Sigmoid colon (tissue), 4 donors: Measurements from ENCODE around the genes RAB3C, DIMT1 and SHISAL2B.

DNA sequence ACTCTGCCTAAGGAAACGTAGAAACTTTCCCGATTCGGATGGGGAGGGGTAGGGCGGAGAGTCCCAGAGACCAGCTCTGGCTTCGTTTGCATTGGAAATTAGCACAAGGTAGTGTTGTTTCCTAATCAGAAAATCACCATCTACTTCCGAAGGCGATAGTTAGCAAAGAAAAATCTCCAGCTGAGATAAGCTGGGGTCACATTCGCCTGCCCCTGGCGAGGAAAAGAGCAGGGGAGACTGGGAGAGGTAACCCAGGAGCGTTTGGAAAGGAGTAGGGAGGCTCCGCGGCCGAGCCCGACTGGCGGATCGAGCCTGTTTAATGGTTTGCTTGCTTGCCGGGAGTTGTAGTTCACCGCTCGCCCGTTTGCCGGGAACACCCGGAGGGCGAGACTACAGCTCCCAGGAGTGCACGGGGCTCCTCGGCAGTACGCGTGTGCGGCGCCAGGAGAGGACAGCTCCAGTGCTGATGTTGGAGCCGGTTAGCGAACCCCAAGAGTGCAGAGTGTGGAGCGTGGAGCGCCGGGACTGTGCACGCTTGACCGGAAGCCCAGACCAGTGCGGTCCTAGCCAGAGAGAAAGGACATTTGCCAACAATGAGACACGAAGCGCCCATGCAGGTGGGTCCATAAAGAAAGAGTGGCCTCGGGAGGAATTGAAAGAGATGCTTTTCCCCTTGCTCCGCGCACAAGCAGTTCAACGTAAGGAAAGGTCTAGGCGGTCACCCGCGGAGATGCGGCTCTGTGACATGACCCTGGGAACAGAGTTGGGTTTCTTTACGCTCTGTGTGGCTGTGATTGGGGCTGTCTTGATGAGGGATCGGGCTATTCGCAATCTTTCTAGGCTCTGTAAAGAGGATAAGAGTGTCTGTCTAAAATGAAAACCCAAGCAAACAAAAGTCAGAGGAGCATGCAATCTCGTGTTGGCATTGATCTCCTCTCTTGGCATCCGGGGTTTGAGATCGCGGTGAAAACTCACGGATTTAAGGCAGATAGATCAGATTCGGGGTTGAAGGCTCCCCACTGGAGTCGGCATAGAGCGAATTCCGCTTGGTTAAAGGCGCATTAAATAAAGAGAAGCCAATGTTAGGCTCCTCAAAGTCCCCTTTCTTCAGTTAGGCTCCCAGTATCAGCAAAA, at the start of gene RAB3C:
Gene RAB3C (plus strand): TSS at position 460 of the 1,134 bp plus-strand sequence.
- PRO-cap, result no peak
- RAMPAGE, long total RNA, 4 experiments, result start-site peak on the plus strand in 4 of 4 experiments, centred at positions 455 to 498 of the sequence, 17 to 36 reads per replicate

DNA sequence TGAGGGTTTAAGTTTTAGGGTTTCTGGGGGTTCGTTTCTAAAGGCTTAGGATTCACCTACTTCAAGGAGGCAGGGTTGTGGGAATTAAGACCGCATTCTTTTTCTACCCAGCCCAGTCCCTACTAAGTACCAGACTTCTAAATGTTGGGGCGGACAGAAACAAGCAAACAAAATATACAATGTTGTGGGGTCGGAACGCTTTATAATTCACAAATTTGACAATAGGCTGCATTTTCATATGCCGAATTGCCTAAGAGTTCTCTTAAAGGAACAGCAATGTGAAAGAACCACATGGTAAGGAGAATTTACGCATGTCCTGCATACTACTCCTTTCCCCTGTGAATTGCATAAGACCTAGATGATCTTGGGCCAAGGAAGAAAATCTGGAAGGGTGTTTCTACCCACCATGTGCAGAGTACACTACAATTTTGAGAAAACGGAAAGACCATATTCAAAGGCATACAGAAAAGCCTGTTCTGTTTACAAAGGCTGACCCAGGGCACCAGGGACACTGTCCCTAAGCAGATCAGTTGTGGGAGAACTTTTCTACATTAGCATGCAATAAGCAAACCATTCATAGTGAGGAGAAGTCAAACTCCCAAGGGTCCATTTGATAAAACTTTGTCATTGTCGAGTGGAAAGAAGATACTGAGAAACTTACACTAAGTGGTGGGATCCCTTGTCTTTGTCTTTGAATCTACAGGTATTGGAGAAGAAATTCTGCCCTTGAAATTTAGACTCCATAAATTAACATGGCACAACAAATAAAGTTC, 457.4 kb downstream of the RAB3C start:
- PRO-cap, result no peak
- RAMPAGE, long total RNA, 4 experiments, result no peak in any of the 4 experiments

DNA sequence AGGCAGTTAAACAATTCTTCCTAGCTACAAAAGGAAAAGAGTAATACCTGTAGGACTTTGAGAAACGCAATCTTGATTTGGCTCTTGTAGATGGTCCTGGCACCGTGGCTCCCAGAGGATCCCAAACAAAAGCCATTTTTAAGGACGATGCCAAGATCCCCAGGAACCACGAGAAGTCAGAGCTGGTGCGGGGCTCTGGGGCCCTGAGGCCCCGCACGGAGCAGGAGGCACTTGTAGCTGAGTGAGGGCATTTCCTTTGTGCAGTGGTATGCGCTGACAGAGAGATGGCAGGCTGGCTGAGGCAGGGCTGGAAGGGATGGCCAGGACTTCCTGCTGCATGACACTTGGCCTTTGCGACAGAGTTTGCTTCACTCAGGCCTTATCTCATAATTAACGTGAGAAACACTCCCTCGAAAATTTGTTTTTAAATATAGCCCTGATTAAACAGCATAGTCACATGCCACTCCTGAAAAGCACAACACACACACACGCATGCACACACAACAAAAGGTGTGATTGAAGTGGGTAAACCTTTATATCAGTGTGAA, 536.7 kb downstream of the PDE4D start:
- PRO-cap, result no peak
- RAMPAGE, long total RNA, 4 experiments, result no peak in any of the 4 experiments

DNA sequence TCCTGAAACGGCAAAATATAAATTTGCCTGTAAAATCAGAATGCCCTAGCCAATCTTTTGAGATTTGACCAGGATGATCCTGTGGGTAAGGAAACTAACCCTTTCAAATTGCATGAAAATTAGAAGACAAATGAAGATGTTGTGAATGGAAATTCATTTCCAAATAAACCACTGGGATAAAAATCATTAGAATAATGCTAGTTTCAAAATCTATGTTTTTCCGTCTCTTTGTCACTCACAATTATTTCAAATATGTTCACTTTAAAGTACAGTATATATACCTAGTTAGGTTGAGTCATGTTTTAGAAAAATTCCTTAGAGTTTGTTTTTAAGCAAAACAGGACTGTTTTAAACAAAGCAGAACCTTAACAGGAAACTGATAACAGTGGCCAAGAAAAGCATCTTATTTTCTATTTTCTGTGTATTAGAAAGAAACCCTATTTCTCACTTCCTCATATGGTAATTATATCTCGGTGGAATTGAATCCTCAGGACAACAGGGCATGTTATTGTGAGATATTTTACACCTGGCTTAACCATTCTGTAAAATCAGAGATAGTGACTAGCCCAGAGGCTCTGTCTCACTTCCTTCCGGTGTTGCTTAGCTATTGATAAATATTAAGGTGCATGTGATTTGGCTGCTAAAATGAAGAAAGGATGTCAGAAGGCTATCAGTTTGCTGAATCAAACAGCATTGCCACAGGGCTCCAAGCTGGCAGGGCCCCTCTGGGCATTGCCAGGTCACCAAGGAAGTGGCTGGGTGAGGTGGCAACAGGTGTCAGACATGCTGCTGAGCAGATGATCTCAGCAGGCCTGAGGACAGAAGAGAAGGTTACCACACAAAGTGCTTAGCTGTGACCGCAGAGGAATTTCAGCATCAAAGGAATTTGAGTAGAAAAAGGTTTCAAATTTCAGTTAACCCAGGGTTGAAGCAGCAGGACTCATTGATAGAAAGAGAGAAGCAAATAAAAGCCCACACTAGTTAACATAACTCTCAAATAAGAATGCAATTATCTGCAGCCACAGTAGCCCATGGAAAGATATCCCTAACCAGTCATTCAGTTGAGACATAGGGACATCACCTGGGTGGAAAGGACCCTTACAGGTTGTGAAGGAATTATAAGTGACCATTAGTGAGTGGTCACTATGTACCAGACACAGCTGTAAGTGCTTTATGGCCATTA, 330.7 kb downstream of the PDE4D start:
- PRO-cap, result no peak
- RAMPAGE, long total RNA, 4 experiments, result no peak in any of the 4 experiments

GRCh38 chr5:59587199-59587957, 306.1 kb downstream of the PDE4D start:
- PRO-cap, result no peak
- RAMPAGE, long total RNA, 4 experiments, result no peak in any of the 4 experiments

DNA sequence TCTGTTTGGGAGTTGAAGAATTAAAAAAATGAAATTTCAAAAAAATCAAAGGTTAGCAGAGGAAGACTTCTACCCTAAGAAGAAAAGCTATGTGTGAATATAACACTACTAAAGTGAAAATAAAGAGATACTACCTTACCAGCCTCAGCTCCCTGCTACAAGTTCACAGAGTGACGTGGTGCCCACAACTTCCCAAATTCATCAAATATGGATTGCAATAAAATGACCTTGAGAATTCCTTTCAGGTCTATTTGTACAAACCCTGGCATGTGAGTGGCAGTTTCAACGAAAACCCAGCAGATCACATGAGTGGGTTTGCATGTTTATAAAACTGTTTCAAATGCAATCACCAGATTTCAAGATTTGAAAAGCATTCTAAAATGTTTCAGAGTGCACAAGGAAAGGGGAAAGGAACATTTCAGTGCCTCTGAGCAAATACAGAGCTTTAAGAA, 392.1 kb upstream of the PDE4D start:
- PRO-cap, result no peak
- RAMPAGE, long total RNA, 4 experiments, result no peak in any of the 4 experiments

DNA sequence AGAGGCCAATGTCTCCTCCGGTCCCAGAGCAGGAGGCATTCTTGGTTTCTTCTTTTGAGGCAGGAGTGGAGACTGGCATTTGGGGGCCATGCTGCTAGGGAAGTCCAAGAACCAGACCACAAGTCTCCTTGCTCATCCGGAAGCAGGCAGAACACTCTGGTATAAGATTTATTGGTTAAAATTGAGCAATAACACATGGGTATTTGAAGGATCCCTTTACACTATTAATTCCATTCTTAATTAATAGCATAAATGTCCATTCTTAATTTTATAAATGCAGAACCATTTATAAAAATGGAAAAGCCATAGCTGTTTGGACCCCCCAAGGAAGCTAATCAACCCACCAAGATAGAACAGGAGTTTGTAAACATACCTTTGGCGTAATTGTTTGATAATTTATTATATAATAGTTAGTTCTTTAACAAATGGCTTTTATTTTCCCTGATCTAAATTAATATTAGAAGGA, 239.3 kb downstream of the DEPDC1B start:
- PRO-cap, result no peak
- RAMPAGE, long total RNA, 4 experiments, result start-site peak on the minus strand in 1 of 4 experiments, centred at position 140 of the sequence, 14 reads per replicate

DNA sequence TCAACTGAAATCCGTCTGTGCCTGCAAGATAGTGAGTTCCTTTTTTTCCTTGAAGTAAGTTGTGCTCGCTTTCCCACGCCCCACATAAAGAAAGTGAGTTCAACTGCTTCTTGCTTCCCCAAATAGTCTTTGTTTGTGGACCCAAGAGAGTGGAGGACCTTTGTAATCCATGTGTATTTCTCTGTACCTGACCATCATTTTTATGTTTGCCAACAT, 61.7 kb downstream of the SMIM15 start:
- PRO-cap, result no peak
- RAMPAGE, long total RNA, 4 experiments, result no peak in any of the 4 experiments

DNA sequence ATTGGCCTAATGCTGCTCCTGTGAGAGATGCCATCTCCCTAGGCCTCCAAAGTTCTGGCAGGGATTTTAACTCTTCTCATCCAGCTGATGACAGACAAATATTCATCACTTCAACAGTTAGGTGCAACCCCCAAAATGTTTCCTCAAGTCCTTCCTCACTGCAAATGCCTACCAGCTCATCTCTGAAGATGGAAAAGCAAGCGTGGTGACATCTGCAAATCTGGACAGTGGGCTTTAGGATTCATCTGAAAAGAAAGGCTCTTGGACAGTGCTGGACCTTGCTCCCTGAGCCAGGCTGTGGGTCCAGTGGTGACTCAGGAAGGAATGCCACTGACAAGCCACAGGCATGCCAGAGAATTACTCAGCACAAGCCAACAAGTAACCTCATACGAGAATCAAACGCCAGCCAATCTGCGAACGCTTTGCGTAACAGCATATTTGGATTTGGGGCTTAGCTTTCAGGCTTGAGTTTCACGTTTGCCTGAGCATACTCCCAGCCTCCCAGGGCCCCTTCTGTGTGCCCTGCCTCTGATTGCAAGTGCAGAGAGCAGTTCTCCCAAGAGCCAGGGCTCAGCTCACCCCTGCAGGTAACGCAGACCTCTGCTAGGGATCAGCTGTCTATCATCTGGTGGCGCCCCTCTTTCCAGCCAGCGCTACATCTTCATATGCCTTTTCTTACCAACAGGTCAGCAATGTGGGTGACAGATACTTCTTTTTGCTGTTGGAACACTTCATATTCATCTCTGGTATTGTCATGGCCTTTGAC, 30.3 kb upstream of the ZSWIM6 start:
- PRO-cap, result unidirectional peak, plus-strand start at position 467 of the sequence
- RAMPAGE, long total RNA, 4 experiments, result no peak in any of the 4 experiments

- PRO-cap, result no peak
- RAMPAGE, long total RNA, 4 experiments, result no peak in any of the 4 experiments
Measured at GRCh38 chr5:61323037-61323302, 9.1 kb upstream of the ZSWIM6 start.

DNA sequence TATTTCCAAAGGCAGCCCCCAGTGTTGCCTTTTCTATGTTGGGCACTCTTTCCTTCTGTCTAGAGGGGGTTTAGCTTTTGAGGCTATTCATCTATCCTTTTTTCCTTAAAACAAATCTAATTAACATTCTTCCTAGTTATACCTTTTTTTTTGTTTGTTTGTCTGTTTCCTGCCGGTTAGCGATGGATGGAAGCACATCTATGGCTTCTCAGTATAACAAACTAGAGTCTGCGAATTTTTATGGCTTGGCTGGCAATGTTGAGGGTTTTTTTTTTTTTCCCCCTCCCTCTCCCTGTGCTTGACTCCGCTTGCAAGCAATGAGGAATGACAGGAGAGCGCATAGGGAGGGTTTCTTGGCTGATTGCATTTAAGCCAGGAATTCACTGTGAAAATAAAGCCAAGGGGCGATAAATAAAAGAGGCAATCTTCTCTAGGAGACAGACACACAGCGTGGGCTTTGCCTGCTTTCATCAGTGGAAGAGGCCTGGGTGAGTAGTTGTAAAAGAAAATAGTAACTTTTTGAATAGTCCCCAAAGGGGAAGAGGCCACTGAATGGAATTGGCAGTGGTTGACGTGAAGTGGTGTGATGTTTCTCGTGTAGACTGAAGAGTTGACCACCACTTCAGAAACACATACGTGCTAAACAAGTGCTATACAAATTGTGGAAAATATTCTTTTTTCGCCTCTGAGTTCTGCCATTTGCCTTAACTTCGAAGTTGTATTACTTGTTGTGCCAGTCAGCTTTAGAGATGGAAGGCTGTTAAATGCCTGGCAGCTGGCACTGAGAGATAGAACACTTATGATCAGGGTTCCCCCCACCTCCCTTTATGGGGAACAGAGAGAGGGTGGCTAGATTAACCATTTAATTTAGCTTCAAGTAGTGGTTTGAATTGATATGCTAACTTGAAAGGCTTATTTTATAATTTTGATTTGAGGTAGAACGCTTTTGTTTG, 2.8 kb downstream of the ZSWIM6 start:
- PRO-cap, result no peak
- RAMPAGE, long total RNA, 4 experiments, result no peak in any of the 4 experiments

DNA sequence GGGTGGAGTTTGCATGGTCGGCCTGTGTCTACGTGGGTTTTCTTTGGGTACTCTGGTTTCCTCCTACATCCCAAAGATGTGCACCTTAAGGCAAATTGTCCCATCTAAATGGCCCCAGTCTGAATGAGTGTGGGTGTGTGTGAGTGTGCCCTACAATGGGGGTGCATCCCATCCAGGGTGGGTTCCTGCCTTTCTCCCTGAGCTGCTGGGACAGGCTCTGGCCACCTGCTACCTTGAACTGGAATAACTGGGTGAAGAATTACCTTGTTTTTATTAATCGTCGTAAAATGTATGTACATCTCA, 9.0 kb downstream of the ZSWIM6 start:
- PRO-cap, result no peak
- RAMPAGE, long total RNA, 4 experiments, result no peak in any of the 4 experiments

- PRO-cap, result no peak
- RAMPAGE, long total RNA, 4 experiments, result no peak in any of the 4 experiments
Measured at GRCh38 chr5:62385276-62386118, 18.2 kb downstream of the DIMT1 start.

DNA sequence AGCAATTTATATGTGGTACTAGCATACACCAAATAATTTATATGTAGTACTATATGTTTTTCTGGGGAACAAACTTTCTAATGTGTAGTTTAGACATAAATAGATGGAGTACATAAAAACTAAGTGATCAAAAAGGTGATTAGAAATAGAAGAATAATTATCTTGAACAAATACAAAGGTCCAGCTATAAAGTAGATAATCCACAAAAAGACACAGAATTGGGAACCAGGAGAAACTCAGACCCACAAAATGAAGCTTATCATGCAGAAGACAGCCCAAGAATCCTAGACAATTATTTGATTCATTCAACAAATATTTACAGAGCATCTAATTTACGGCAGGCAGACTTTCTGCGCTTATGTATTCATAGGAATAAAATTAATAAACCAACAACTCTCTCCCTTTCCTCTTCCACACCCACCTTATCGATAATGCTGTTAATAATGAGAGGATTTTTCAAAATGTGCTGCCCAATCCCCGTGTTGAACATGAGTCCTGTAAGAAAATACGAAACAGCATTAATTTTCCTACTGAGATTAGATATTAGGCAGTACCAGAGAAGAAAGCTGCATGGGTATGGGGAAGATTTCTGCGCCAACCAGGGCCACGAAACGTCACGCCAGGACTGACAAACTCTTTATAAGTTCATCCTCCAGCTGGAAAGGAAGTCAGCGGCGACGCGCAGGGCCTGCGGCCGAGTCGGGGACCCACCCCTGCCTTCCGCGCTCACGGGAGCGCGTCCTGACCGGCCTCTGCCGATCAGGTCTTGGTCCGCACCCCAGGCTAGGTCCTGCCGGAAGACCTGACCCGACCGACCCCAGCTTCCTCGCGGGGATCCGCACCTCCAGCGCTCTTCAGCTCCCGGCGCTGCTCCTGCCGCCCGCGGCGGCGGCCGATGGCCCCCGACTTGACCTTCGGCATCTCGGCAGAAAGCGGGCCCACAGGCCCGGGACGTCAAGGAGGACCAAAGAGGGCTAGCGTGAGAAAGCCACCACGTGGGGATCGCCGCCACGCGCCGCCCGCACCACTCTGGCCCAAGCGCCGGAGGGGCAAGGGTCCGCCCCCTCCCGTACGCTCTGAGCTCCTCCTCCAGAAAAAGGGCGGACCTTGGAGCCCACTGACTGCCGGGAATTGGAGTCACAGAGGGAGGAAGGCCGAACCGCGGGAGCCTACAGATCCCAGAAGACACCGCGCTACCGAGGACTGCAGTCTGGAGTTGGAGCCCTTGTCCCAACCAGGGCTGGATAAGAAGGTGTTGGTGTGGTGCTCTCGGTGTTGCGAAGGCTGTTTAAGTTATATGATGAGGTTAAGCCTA, at the start of gene DIMT1:
Gene DIMT1 (minus strand): TSS at position 1,054 of the 1,315 bp plus-strand sequence.
- PRO-cap, result unidirectional peak, plus-strand start at position 671 of the sequence; bidirectional peak, plus-strand start at position 1,174 of the sequence, minus-strand start at position 1,043 of the sequence
- RAMPAGE, long total RNA, 4 experiments, result start-site peak on the minus strand in 4 of 4 experiments, centred at positions 1,029 to 1,043 of the sequence, 31 to 323 reads per replicate

DNA sequence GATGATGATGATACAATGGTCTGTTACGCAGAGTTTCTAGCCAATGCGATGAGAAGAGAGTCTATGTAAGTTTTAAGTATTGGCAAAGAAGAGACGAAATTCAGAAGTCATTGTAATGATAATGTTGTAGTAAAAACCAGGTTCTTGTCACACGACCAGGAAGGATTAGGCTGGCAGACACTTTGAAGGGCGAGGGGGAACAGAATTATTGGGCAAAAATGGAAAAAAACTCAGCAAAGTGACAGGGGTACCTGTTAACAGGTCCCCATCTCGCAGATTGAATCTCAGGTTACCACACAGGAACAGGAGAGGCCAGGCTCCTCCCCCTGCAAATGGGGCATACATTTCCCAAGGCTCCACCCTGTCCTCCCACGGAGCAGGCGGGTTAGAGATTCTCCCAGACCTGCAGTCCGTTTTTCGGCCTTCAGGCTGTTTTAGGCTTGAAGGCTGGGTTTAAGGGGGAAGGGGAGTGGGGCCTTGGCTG, 42.5 kb downstream of the LRRC70 start:
- PRO-cap, result no peak
- RAMPAGE, long total RNA, 4 experiments, result no peak in any of the 4 experiments

GRCh38 chr5:64166307-64166626, 624 bp downstream of the RNF180 start:
- PRO-cap, result no peak
- RAMPAGE, long total RNA, 4 experiments, result no peak in any of the 4 experiments

DNA sequence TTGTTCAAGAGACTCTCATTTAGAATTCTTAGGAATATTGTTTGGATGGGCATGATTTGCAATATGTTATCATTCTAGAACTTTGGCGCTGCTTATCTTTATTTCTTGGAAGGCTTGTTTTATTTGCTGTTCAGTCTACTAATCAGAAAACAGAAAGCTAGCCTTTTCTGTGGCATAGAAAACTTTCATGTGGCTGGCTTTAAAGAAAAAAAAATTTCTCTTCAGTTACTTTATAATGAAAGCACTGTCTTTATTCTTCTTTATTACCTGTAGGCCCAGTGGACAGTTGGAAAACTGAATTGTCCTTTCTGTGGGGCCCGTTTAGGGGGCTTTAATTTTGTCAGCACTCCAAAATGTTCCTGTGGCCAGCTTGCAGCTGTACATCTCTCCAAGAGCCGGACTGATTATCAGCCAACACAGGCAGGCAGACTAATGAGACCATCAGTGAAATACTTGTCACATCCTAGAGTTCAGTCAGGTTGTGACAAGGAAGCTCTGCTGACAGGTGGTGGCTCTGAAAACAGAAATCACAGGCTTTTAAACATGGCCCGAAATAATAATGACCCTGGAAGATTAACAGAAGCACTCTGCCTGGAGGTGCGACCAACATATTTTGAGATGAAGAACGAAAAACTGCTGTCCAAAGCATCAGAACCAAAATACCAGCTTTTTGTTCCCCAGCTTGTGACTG, 47.8 kb downstream of the RNF180 start:
- PRO-cap, result no peak
- RAMPAGE, long total RNA, 4 experiments, result no peak in any of the 4 experiments

DNA sequence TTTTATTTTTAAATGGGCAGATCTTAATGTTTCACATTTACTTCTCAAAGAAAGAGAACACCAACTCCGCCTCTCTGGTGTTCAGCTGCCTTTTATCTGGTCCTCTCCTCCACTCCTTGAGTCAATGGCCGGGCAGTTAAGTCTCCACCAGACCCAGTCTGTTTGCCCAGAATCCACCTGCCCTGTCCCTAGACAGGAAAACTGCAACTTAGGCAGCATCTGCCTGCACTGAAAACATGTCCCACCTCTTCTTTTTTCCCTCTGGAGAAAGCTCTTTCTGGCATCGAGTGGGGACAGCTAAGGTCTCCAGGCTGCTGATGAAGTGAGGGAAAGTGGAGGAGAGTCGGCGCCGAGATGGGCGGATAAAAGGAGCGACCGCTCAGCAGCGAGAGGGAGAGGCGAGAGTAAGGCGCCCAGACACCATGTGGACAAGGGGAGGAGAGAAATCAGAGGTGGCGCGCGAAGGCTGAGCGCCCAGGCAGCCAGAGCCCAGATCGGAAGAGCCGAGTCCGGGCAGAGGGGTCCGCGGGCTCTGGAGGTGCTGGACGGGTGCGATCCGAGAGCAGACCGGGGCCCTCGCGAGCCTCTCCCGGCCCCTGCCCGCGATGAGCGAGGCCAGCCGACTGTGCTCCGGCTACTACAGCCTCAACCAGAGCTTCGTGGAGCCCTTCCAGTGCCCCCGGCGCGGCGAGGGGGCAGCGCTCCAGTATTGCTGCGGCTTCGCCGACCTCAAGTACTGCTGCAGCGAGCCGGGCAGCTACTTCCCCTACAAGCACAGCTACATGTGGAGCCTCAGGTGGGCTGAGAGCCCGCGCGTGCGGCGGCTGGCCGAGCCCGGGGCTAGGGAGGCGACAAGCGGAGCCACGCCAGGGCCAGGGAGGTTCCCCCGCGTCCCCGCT, at the start of gene SHISAL2B:
Gene SHISAL2B (plus strand): TSS at position 485 of the 899 bp plus-strand sequence.
- PRO-cap, result no peak
- RAMPAGE, long total RNA, 4 experiments, result no peak in any of the 4 experiments

- PRO-cap, result no peak
- RAMPAGE, long total RNA, 4 experiments, result no peak in any of the 4 experiments
Measured at GRCh38 chr5:64838303-64838795, 69.6 kb downstream of the CWC27 start.

DNA sequence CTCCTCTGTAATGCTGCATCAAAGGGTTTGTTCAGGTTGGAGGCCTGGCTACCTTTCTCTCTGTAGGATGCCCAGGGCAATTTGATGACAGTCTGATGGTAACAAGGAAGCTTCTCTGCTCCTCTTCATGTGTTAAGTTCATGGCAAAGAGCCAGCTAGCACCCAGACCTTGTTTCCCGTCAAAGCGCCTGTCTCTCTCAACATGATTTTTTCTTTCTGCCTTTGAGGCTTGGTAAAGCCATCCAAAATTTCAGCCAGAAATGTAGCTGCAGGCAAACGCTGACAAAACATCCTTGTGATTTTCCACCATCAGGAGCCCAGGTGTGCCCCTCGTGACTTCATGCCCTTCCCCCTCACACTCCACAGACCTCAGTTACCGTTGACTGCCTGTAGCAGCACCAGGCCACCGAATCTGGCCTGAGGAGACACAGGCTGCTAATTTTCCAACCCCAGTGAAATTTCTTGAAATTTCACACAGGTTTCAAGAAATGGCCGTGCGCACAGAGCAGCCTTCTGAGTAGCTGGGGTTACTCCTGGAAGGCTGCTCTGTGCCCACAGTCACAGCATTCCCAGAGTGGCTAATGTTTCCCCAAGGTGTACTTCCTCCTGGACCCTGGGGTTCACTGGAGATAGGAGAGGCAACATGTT, 292.7 kb downstream of the CWC27 start:
- PRO-cap, result no peak
- RAMPAGE, long total RNA, 4 experiments, result no peak in any of the 4 experiments